Sternocleidomastoid (tissue), 1 donor: ENCODE data around the gene DAB1.

DNA sequence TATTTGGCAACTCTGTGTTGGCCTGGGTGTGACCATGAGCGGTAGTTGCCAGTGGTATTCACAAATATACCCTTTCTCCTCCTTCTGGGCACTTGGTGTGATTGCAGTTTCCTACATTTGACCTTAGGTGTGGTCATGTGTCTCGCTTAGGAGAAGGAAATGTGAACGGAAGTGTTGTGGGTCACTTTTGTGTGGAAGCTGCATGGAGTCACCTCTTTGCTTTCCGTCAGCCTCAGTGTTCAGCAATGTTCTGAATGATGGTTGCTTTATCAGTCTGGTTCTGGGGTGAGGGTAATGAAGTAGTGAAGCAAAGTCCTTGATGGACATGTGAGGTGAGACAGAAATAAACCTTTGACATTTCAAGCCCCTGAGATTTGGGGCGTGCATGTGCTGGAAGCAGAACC is 3.4 kb upstream of the PCSK9 start:
- PRO-cap = no peak

GRCh38 chr1:55040516-55041373 is 1.4 kb downstream of the PCSK9 start:
- PRO-cap = no peak

- PRO-cap = no peak
Observed at GRCh38 chr1:55066288-55066750, 27.0 kb downstream of the PCSK9 start.

GRCh38 chr1:55073720-55074294 is 34.5 kb downstream of the PCSK9 start:
- PRO-cap = no peak

GRCh38 chr1:55120467-55121126 is 81.2 kb downstream of the PCSK9 start:
- PRO-cap = no peak

- PRO-cap = no peak
Observed at GRCh38 chr1:55213755-55214082, 1.4 kb downstream of the USP24 start.

GRCh38 chr1:55216021-55216619 is 956 bp upstream of the USP24 start:
- PRO-cap = no peak

DNA sequence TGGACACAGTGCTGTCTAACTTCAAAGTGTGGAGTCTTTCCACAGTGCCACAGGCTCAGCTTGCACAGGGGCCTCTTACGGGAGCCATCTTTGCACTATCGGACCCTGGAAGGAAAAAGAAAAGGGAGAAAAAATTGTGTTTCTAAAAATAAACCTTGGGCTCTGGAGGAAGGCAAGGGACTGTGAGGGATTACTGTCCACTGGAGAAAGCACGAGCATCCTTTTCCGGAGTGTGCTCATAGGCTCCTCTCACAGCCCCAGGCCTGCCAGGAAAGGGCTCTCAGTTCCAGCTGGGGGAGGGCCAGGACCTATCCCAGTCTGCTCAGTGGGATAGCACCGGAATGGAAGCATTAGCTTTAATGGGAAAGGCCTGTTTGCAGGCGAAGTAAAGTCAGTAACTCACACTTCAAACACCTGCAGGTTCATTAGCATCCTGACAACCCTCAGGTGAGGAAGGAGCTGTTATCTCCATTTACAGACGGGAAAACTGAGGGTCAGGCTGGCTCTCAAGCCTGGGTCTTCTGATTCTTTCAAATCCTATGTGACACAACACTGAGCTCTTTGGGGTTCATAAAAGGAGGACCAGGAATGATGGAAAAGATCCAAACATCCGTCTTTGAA is 113.9 kb upstream of the USP24 start:
- PRO-cap = no peak

- PRO-cap = no peak
Observed at GRCh38 chr1:55814899-55815358, 599.8 kb upstream of the USP24 start.

DNA sequence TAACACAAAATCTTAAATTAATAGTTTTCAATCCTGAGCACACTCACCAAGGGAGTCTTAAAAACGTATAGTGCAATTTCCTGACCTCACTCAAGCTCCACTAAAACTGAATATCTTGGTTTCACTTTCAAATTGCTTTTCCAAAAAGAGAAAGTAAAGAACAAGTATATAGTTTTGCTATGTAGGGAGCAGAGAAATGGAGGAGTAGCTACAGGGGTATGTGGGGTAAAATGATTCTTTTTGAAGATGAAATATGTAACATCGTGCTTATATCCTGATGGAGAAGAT is 398.5 kb downstream of the PLPP3 start:
- PRO-cap = no peak

DNA sequence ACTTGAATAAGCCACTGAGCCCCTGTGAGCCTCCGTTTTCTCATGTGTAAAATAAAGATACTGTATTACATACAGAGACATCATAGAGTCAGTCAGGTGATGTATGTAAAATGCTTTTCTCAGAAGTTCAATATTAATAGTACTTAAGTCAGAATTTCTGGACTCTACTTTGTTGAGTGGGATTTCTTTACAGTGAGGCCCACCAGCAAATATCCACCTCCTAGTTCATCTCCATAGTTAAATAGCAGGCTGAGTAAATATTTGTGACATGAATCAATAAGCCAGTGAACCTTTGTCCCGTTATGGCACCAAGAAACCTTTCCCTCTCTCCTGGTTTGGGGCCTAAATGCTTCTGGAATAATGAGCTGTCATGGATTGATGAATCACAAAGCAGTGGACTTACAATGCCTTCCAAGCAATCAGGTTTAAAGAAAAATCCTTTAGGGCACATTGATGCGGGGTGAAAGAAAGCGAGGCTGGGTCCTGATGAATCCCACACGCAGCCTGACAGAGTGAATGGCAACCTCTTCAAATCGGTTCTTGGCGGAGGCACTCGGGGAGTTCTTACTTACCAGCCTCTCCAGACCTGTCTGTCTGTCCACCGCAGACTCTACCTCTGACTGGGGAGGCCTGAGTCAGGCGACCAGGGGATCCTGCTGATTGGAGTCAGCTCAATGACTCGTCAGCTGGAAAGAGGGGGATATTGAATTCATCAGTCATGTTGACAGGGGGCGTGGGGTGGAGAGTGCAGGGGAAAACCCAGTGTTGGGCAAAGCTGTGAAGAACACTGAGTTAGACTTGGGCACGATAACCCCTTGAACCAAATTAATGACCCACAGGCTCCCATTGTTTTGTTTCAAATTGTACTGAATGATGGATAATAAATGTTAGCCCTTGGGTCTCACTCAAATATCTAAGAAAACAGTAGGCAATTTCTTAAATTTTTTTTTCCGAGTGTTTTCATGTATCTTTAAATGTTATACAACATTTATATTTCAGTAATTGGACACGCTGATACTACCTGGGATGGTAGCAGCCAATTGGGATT is 247.3 kb downstream of the PLPP3 start:
- PRO-cap = no peak

- PRO-cap = no peak
Observed at GRCh38 chr1:56496162-56496848, 83.1 kb downstream of the PLPP3 start.

GRCh38 chr1:56549219-56550751 is 29.6 kb downstream of the PLPP3 start:
- PRO-cap = no peak

GRCh38 chr1:56855298-56855559 is 632 bp downstream of the C8A start:
- PRO-cap = no peak

DNA sequence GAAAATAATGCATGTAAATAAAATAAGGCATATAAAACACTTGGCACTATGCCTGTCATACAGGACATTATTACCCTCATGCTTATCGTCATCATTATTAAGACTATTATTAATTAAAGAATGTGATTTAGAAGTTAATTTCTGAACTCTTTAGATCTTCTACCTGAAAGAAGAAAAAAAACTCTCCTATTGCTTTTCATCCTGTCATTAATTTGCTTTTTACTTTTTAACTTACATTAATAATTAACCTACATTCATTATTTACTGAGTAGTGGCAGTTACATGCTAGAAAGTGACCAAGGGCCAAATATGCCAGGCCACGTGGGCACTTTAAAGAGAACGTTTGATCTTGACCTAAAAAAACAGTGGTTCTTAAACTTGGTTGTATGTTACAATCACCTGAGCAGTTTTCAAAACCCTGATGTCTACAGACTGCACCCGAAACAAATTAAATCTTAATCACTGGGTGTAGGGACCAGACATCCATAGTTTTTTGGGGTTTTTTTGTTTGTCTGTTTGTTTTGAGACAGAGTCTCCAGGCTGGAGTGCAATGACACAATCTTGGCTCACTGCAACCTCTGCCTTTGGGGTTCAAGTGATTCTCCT is 46.1 kb downstream of the C8B start:
- PRO-cap = no peak

DNA sequence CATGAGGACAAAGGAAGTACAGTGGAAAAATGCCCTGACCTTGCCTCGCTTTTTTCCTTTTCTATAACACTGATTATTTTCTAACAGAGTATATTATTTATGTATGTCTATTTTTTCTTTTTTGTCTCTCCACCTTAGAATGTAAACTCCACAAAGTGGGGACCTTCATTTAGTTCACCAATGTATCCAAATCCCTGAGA is 161.5 kb upstream of the C8B start:
- PRO-cap = no peak

DNA sequence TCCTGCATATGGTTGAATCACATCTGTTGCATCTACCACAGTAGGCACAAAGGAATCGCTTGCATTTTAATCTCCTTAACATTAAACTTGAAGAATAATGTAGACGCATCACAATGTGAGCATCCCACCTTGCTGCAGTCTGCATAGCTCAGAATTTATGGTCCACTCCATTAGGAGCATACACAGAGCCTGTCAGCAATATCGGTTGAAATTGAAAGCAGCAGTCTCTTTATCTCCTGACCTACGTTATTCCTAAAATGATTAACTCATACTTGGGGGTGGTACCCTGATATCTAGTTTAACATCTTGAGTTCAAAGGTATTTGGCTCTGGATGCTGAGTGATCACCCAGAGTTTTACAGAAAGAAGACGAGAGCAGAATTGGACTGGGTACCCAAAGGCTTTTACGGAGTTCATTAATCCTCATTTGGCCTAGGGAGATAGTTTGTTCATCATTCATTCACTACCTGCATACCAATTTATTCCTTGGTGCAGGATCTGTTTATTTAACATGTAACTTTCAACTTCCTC is 188.1 kb downstream of the DAB1 start:
- PRO-cap = no peak

DNA sequence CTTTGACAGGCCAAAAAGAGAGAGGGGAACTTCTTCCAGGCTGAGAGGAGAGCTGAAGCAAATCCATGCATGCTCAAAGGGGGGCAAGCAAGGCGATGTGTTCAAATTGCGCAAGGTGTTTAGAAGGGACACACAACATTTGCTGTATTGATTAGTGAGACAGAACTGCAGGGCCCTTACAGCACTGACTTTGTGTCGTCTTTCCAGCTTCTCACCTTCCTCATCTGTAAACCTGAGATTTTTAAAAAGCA is 145.3 kb downstream of the DAB1 start:
- PRO-cap = no peak

DNA sequence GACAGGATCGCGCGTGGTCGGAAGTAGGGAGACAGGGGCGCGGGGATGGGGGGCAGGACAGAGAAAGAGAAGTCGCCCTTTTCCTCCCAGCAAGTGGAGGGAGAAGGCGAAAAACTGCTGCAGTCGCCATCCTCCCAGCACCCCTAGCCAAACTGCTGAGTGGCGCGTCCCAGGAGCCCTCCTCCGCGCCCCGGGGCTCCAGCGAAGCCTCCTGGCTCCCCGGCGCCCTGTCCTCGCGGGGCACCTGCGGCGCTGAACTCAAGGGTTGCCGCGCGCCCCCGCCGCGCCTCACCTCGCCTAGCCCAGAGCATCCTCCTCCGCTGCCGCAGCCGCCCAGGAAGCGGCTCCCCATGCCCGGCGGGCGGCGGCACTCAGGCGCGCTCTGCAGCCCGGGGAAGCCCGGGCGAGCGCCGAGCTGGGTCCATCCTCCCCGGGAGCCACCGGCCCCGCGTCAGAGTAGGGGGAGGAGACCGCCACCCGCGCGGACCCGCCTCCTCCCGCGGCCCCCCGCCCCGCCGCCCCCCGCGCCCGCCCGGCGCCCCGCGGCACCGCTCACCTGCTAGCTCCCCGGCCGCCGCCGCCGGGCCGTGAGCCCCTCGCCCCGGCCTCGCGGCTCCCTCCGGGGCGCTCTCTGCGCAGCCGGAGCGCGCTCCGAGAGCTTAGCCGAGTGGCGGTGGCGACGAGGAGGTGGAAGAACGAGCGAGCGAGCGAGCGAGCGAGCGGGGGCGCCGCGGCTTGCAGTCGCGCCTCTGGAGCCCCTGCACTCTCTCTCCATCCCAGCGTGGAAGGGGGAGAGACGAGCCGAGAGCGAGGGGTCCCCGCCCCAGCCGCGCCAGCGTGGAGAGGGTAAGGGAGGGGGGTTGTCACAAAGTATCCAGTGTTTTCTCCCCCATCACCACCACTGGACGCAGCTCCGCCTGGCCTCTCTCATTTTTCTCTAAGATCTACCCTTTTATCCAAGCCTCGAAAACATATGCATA is at the start of gene DAB1:
DAB1 (minus strand) TSS at position 423 of the 980 bp plus-strand sequence.
- PRO-cap = no peak

DNA sequence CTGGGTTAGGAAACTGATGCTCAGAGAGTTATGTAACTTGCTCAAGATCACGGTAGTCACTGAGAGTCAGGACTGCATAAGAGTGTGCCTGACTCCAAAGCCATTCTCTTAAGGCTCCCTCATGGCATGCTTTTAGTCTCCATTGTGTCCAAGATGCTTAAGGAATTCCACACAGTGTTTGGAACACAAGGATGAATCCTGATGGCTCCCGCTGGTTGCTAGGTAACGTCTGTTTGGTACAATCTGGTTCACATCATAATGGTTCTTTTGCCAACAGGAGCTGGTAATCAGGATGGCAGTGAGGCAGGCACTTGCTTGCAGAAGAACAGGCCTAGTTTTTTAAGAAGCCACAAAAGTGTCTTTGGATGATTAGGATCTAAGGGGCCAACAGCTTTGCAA is 436.5 kb upstream of the DAB1 start:
- PRO-cap = no peak